Fallopian tube (tissue), 1 donor: ENCODE measurements around the gene CAMK2B.

GRCh38 chr7:41733196-41733541 is 30.3 kb upstream of the INHBA start:
- PRO-cap = no peak

- PRO-cap = no peak
These were observed 38.7 kb downstream of the GLI3 start for GRCh38 chr7:42198309-42198640.

DNA sequence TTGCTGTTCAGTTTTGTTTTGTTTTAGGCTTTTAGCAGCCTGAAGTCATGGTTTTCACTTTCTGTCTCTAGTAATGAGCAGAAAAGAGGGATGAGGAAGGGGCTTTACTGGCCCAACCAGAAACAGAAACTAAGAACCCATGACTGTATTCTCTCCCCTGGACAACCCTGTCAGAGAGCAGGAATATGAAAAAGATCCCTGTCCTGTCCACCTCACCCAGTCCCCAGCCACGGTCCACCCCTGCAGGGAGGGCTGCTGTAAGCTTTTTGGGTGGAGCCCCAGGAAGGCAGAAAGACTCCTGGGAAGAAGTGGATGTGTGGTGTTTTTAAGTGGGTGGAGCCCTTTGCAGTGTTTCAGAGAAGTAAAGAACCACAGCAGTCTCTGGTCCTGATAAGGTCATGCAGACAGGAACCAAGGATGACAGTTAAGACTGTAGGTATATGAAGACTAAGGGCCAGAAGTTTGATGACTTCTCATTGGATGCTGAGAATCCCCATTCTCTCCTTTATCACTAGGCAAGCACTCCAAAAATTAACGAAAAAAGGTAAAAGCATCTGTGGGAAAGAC is 13.8 kb downstream of the MRPL32 start:
- PRO-cap = no peak

DNA sequence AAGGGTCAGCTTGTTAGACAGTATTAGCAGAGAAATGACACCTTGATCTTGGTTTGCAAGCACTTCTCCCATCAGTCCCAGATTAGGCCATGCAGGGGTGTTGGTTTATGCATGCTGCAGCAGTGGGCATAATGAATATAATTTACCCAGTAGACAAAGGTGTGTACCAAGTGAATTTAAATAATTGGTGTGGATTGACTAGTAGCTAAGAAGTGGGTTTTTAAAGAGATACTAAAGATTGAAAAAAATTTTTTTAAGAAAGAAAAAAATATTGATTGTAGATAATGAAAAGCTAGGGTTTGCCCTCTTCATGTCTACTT is 68.4 kb upstream of the HECW1 start:
- PRO-cap = no peak

GRCh38 chr7:43139097-43139737 is 26.8 kb downstream of the HECW1 start:
- PRO-cap = no peak

- PRO-cap = no peak
These were observed 26.4 kb downstream of the STK17A start for GRCh38 chr7:43609063-43609988.

DNA sequence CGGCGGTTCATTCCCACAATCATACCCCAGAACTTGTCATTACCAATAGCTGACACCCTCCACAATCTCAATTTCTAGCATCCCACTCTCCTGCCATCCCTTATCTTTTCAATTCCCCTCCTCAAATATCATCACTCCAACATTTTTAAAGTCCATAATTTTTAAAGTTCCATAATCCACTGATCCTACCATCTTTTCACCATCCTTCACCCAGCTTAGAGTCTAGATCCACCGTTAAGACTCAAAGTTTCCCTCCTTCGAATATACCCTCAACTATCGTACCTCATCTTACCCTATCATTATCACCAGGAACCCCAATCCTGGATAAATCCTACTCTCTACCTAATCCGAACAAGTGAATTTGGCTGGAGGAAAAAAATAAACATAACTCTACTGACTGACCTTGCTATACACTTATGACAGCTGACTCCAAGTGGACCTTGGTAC is 35.8 kb downstream of the COA1 start:
- PRO-cap = no peak

- PRO-cap = no peak
These were observed 34.5 kb downstream of the COA1 start for GRCh38 chr7:43694793-43695221.

GRCh38 chr7:43702246-43703025 is 26.9 kb downstream of the COA1 start:
- PRO-cap = no peak

- PRO-cap = no peak
These were observed 2.8 kb downstream of the MRPS24 start for GRCh38 chr7:43866425-43866979.

GRCh38 chr7:44020729-44021137 is 23.0 kb downstream of the SPDYE1 start:
- PRO-cap = no peak

- PRO-cap = no peak
These were observed 8.5 kb upstream of the POLD2 start for GRCh38 chr7:44131911-44132212.

DNA sequence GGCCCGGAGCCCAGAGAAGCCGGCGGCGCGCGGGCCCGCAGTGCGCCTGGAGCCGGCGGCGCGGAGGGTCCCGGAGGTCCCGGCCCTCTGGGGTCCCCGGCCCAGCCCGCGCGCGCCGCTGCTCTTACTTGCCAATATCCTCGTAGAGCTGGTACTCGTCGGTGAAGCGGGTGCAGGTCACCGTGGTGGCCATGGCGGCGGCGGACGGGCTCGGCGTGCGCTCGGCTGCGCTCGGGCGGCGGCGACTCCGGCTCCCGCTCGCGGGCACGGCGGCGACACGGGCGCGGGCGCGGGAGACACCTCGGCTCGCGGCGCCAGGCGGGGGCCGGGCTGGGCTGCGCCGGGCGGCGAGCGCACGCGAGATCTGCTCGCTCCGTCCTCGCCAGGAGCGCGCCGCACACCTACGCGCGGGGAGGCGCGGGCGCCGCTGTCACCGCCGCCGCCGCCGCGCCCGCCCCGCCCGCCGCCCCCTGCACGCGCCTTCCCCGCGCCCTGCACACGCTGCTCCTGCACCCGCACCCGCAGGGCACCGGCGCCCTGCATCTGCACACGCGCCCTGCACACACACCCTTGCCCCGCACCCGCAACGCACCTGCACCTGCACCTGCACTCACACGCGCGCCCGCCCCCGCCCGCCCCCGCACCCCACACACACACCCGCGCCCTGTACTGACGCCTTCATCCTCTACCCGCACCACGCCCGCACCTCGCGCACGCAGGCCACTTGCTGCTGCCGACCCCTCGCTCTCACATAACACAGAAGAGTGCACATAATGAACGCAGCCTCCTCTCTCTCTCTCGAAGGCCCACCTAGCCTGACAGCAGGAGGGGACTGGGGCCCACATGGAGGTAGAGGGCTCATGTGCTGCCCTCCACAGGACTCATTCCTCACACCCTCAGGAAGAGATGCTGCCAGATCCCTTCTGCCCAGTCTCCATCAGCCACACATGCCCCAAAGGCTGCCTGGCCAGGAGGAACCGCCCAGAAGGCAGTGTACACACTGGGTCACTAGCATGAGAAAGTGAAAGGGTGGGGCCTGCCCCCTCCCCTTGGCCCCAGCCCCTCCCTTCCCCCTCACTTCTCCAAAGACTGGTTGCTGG is at the start of gene CAMK2B:
Gene CAMK2B (minus strand): TSS at position 366 of the 1,100 bp plus-strand sequence.
- PRO-cap = no peak

GRCh38 chr7:44467315-44467702 is 23.1 kb downstream of the NUDCD3 start:
- PRO-cap = no peak

DNA sequence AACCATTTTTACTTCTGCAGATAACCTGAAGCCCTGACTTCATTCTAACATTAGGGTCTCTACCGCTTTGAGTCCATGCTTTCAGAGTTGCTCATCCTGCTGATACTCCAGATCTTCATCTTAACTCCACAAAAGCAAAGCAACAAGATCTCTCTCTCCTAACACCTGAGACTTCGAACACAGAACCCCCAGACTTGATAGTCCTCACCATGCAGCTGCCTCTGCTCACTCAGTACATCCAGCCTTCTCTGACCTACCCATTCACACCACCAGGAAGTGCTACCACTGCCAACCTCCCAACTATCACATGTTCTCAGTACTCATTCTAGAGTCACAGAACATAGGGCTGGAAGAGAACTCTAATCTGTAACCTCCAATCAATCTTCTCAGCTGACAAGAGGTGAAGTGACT is 3.9 kb downstream of the NUDCD3 start:
- PRO-cap = unidirectional peak, minus-strand start at position 250 of the sequence

DNA sequence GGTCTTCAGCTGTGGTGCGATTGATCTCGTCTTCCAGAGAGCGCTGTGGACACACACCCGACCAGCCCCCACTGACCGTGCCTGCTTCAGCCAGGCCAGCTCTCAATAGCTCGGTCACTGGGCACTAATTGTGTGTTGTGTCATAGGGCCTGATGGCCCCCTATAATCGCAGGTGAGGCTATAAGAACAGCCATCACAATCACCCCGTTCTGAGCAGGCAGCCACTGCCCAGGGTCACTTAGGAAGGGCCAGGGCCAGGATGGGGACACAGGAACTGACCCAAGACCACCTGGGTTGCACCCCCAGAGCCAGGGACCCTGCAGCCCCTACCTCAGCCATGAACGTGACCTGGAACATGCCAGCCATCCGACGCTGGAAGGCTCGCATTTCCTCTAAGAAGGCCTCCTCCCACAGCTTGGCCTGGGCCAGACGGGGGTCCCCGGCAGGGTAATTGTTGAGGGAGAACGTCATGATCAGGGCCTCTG is 5.2 kb downstream of the NPC1L1 start:
- PRO-cap = no peak

DNA sequence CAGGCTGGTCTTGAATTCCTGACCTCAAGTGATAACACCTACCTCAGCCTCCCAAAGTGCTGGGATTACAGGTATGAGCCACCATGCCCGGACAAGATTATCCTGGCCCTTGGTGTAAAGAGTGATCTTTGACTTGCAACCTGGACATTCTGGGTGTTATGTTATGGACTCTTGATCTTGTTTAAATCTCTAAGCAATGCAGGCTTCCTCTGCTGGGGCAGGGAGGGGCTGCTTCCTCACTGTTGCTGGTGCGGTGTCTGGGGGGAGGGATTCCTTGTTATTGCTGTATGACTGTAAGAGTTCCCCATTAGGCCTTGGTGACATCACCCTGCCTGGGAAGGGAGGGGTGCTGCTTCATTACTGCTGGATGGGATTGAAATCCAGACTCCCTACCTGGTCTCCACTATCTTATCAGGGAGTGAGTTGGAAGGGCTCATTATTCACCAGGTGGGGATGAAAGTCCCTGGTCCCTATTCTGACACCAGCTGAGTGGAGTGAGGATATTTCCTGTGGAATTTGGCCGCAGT is 8.7 kb downstream of the OGDH start:
- PRO-cap = no peak

DNA sequence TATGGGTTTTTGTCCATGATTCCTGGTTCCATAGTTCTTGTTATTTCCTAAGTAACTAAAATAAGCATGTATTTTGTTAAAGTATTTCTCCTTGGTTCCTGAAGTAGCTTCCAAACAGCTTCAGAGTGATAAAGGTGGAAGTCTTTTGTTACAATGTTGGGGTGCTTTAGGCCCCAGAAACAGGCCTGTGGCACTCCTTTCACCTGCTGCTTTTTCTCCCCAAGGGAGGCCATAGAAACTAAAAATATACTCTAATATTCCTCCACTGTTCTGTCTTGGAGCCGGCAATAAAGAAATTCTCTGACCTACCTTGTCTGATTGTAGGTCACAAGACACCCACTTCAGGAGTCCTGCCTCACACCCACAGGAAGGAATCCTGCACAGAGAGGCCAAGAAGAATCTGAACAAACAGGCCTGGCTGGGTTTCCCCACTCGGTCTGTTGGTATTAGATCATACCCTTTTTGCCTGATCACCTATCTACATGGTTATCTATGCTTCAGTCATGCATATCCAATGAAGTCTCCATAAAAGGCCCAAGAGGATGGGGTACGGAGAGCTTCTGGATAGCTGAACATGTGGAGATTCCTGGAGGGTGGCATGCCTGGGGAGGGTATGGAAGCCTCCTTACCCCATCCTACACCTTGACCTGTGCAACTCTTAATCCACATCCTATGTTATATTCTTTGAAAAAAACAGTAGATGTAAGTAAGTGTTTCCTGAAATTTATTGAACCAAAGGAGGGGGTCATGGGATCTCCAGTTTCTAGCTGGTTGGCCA is 12.3 kb downstream of the OGDH start:
- PRO-cap = no peak

- PRO-cap = no peak
These were observed 25.2 kb downstream of the OGDH start for GRCh38 chr7:44631504-44632166.

- PRO-cap = no peak
These were observed 44.4 kb downstream of the OGDH start for GRCh38 chr7:44650638-44651461.